Paraaortic lymph node (tissue), 1 donor: ENCODE data around the gene TMEM151B.

GRCh38 chr6:43922012-43922453, 152.0 kb downstream of the VEGFA start:
- PRO-cap, result no peak

DNA sequence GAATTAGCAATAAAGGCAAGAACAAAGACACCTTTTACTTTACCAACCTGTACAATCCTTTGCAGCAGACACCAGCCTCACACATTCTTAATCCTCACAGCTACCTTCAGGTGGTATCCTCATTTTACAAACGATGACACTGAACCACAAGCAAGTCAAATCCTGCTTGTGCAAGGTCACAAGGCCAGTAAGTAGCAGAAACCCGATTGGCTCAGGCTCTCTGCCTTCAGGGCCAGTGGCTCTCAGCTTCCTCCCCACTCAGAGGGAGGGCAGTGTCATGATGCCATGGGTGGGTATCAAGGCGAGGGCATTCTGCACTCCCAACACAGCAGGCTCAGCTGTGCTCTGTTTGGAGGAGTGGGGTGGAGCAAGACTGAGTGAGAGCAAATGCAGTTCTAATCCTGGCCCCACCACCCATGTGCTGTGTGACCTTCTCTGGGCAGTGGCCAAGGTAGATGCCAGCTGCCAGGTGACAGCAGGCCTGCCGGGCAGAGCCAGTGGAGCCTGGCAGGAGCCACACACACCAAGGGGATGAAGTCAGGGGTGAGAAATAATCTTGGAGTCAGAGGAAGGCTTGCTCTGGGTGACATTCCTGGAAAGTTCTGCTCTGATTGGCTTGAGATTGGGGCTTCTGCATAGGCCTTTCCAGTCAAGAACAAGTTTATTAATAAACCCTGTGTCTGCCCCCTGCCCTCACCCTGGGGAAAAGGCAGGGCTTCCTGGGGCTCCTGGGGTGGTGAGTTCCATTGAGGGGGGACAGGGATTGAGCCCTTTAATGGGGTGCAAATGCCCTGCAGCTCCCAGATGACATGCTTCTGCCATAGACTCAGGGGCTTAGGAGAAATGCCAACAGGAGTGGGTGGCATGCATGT, 134.5 kb downstream of the MRPL14 start:
- PRO-cap, result no peak

GRCh38 chr6:43993835-43994459, 133.3 kb downstream of the MRPL14 start:
- PRO-cap, result no peak

- PRO-cap, result no peak
Measured at GRCh38 chr6:43998516-43999379, 128.5 kb downstream of the MRPL14 start.

DNA sequence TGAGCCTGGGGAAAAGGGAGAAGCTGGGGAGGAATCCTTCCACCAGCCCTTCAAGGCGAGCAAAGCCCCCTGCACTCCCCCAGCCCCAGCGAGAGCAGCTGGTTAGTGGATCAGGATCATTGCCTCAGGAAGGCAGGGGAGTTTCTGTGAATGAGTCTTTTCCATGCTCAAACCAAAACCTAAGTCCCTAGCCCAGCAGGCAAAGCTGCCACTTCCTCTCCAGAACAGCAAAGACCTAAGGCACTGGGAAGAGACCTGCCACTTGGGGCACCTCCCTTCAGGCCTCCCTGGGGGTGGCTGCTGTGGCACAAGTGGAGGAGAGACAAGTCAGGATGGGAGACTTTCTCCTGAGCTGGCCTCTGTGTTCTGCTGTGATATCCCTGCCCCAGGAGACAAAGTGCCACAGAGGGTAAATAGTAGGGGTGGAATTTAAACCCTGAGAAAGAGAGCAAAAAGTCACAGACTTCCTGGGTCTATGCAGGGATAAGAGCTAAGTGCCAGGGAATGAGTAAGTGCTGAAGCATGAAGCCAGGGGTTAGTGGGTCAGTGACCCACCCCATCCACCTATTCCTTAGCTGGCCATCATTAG, 84.3 kb downstream of the MRPL14 start:
- PRO-cap, result no peak

- PRO-cap, result no peak
Measured at GRCh38 chr6:44072965-44073167, 54.4 kb downstream of the MRPL14 start.

- PRO-cap, result unidirectional peak, minus-strand start at chr6:44076601
Measured at GRCh38 chr6:44076372-44077408, 50.6 kb downstream of the MRPL14 start.

- PRO-cap, result no peak
Measured at GRCh38 chr6:44102410-44102987, 24.8 kb downstream of the MRPL14 start.

DNA sequence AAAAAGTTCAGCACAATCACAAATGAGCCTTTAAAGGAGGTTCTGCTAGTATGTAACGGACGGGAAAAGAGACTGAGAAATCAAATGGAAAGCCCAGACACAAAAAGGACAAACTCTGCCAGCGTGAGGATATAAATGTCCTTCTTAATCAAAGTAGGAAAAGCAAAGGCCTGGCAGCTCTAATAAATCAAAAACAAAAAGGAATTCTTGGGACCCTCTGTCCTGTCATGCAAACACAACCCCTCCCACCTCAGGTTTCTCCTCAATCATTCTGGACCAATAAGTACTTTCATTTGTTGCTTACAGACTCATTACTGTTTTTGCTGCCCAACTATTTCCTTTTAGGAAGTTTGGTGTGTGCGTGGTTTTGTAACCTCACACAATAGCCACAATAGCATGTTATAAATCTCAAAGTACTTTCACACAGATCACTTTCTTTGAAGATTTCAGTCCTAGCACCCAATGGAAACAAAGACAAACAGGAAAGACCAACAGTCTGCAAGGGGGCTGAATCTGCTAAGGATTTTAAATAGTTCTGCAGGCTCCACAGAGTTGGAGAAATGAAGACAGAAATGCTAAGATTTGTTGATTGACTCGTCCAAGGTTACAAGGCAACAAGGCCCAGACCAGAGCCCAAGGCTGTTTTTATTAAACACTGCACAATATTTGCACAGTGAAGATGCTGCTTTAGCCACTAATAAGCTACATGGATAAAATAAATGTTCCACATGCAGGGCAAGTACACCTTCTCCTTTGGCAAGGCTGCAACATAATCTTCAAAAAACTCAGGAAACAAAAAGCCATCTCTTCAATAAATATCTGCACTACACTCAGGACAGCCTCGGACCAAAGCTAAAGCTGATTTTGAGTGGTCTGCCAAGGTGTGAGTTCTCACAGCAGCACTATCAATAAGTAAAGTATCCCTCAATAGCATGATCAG, 4.3 kb downstream of the MRPL14 start:
- PRO-cap, result no peak

DNA sequence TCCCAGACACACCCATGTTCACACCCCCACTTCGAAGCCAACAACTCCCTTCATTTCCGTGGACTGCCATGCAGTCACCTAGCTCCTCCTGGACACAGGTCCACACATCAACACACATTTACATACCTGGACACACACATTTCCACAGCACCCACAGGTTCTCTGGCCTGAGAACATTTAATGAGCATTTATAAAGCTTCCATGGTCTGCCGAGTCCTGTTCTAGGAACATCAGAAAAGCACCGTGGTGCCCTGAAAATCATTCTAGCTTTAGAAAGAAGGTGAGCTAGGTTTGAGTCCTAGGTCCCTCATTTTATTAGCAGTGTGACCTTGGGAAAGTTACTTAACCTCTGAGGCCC, 5.3 kb downstream of the TMEM63B start:
- PRO-cap, result no peak

DNA sequence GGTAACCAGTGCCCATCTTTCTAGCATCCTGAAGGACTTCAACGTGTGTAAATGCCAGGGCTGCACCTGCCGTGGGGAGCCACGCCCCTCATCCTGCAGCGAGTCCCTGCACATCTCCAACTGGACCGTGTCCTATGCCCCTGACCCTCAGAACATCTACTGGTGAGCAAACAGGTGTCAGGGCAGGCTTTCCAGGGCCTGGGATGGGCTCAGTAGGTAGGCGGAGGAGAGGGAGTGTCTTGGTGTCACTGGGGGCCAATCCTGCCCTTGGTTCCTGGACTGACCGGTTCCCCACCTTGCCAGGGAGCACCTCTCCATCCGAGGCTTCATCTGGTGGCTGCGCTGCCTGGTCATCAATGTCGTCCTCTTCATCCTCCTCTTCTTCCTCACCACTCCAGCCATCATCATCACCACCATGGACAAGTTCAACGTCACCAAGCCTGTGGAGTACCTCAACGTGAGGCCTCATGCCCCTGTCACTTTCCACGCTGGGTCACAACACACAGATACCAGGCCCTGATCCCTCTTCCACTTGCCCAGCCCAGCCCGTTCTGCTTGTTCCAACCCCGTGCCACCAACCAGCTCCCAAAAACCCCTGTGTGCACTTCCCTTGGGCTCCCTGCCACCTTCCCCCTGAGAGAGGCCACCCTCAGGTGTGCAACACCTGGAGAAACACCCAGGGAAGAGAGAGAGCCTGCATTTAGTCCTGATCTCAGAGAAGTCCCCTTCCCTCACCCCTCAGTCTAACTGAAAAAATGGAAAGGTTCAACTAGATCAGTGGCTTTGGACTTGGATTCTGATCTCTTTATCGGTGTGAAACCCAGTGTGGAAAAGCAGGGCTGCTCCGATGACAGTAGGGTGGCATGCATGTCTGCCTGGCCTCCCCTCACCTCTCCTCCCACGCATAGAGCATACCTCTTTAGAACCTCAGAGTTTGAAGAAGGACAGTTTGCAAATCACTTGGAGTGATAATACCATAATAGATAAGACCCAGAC, 9.8 kb upstream of the CAPN11 start:
- PRO-cap, result no peak

GRCh38 chr6:44170062-44170261, 11.3 kb downstream of the CAPN11 start:
- PRO-cap, result unidirectional peak, minus-strand start at chr6:44170112

- PRO-cap, result no peak
Measured at GRCh38 chr6:44176413-44176681, 17.7 kb downstream of the CAPN11 start.

DNA sequence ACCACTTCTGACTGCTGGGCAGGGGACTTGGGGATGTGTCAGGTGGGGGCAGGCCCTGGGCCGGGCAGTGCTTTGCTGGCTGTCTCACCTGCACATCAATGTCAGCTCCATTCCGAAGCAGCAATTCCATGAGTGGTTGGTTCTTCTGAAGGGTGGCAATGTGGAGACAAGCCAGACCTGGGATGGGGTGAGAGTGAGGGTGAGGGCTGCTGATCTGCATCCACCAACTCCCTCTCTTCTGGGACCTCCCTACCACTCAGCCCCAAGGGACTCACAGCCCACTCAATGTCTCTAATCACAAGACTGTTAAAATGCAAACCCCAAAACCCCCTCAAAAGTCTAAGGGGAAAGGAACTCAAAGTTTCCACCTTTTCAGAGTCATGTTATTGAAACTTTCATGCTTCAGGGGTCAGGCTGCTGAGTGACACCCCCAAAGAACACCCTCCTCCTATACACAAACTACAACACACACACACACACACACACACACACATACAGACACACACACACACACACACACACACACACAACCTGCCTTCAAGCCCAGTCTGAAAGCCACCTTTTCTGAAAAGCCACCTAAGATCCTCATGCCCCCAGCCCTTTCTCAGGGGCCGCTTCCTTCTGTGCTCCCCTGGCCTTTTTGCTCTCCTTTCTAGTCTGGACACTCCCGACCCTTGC, 3.2 kb upstream of the SLC35B2 start:
- PRO-cap, result bidirectional peak, plus-strand start at position 334 of the sequence, minus-strand start at position 238 of the sequence

GRCh38 chr6:44269823-44270907, at the start of gene TMEM151B:
TSS of gene TMEM151B (plus strand) at chr6:44270450.
- PRO-cap, result unidirectional peak, plus-strand start at chr6:44270616

GRCh38 chr6:44298752-44299831, 1.6 kb upstream of the TCTE1 start:
- PRO-cap, result no peak

DNA sequence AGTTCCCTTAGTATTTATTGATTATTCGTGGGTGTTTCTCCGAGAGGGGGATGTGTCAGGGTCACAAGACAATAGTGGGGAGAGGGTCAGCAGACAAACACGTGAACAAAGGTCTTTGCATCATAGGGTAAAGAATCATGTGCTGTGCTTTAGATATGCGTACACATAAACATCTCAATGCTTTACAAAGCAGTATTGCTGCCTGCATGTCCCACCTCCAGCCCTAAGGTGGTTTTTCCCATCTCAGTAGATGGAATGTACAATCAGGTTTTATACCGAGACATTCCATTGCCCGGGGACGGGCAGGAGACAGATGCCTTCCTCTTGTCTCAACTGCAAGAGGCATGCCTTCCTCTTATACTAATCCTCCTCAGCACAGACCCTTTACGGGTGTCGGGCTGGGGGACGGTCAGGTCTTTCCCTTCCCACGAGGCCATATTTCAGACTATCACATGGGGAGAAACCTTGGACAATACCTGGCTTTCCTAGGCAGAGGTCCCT, 14.2 kb upstream of the SPATS1 start:
- PRO-cap, result no peak

GRCh38 chr6:44392557-44392863, 5.0 kb downstream of the CDC5L start:
- PRO-cap, result no peak

- PRO-cap, result no peak
Measured at GRCh38 chr6:44733633-44734221, 346.2 kb downstream of the CDC5L start.

DNA sequence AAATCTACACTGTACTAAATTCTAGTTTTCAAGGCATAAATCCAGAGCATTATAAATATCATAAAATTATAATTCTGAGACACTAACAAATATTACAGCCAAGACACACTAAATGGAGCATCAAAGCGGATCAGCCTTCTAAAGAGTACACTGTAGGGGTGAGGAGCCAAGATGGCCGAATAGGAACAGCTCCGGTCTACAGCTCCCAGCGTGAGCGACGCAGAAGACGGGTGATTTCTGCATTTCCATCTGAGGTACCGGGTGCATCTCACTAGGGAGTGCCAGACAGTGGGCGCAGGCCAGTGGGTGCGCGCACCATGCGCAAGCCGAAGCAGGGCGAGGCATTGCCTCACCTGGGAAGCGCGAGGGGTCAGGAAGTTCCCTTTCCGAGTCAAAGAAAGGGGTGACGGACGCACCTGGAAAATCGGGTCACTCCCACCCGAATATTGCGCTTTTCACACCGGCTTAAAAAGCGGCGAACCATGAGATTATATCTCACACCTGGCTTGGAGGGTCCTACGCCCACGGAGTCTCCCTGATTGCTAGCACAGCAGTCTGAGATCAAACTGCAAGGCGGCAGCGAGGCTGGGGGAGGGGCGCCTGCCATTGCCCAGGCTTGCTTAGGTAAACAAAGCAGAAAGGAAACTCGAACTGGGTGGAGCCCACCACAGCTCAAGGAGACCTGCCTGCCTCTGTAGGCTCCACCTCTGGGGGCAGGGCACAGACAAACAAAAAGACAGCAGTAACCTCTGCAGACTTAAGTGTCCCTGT, 265.7 kb upstream of the RUNX2 start:
- PRO-cap, result no peak